ENCODE results near the genes TCN1, MS4A7, MS4A14, MS4A12, MS4A13, MS4A8 and PTGDR2.

DNA sequence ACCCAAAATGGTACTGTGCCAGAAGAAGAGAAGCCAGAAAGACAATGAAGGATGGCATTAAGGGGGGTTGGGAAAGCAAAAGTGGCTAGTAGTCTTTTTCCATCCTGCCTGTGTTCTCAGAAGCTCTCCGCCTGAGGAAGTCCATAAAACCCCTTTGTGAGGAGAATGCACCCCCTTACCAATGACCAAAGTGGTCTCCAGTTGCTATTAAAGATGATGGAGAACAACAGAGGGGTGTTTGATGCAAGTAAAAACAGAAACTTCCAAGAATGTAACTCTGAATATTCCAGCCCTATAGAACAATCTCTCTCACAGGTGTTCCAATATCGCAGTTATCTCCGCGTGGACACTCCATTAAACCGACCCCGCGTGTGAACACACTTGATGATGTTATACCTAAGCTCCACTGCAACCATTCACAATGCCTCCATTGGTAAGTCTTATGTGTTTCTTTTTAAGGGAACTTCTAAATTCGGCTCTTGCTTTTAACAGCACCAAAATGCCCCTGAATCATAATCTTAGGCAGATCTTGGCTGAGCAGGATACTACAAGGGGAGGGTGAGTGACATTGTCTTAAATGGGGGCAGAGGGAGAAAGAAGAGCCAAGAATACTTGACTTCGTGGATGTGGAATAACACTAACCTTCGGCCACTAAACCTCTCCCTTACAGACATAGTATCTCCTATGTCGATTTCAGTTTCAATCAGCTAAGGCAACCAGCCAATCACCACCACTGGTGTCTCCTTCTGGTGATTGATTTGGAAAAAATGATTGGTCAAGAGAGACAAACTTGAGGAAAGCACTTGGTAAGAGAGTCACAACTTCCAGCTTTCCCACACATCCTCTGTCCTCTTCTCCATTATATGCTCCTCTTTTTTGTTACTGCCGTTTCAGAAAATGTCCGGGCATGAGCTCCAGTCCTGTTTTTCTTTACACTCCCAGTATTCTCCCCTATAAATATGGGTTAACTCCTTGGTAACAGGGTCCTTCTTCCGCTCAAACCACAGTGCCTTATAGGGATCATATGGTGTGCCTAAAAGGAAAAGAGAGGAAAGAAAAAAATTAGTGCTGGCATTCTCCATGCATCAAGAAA lies 39.5 kb downstream of the OSBP start:
- RAMPAGE, long total RNA = no peak
- RRBS, 2 experiments = no CpG with 5 or more reads among the region's 14 CpGs
CAGE:
- cytosol, long polyA minus RNA = no peak
- cytosol, long polyA plus RNA = no peak
- long polyA plus RNA = no peak
- nucleolus, long total RNA = no peak
- nucleus, long polyA plus RNA = no peak
- nucleus, long total RNA = no peak

DNA sequence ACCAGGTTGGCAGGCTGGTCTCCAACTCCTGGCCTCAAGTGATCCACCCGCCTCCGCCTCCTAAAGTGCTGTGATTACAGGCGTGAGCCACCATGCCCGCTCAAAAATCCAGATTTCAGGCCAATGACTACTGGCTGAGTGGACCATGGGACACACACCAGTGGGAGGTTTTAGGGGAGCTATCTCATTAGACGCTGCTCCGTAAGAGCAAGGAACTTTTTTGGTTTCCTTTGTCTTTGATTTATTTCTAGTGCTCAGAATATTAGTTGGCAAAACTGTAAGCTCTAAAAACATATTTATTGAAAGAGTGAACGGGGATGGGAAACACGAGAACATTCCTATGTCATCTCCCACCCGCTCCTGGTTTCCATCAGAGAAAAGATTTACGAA lies 1.1 kb downstream of the MRPL16 start:
- RAMPAGE, long total RNA = no peak
- RRBS, 2 experiments = no CpG with 5 or more reads among the region's 10 CpGs
CAGE:
- cytosol, long polyA minus RNA = no peak
- cytosol, long polyA plus RNA = no peak
- long polyA plus RNA = no peak
- nucleolus, long total RNA = no peak
- nucleus, long polyA plus RNA = no peak
- nucleus, long total RNA = no peak

- RAMPAGE, long total RNA = no peak
- RRBS, 2 experiments = no CpG with 5 or more reads among the region's 4 CpGs
CAGE:
- cytosol, long polyA minus RNA = no peak
- cytosol, long polyA plus RNA = no peak
- long polyA plus RNA = no peak
- nucleolus, long total RNA = no peak
- nucleus, long polyA plus RNA = no peak
- nucleus, long total RNA = no peak
These were observed at the start of gene TCN1 for GRCh38 chr11:59866343-59866805. TSS of gene TCN1 (minus strand) at chr11:59866487.

GRCh38 chr11:60366951-60367477 lies 11.3 kb upstream of the MS4A7 start:
- RAMPAGE, long total RNA = no peak
- RRBS, 2 experiments = no CpG with 5 or more reads among the region's 2 CpGs
CAGE:
- cytosol, long polyA minus RNA = no peak
- cytosol, long polyA plus RNA = no peak
- long polyA plus RNA = no peak
- nucleolus, long total RNA = no peak
- nucleus, long polyA plus RNA = no peak
- nucleus, long total RNA = no peak

DNA sequence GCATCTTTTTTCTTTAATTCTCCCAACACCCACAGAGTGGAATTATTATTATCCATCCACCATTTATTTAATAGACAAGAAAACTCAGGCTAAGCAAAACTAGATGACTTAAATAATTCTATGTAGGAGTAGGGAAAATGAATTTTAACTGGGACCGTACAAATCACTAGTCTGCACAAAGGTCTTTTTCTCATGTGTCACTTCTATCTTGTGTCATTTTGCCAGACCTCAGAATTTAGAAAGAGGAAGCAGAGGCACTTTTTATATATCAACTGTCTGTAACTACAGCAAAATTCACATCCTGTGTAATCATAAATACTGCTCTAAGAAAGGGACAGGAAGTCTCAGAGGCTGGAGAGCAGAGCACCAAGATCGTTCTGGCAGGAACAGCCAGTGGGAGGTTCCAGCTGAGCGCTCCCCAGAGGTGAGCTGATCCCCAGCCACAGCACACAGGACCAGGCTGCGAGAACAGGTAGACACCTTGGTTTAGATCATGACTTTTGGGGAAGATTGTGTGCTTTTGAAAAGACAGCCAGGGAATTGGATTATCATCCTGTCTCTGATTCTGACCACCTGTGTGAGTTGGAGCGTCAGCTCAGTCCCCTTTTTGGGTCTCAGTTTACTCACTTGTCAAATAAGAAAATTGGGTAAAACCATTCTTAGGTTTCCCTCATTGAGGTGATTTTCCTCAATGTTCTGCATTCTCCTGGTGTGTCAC lies at the start of gene MS4A7:
Gene MS4A7, plus strand, starts transcription at position 340 of the 718 bp plus-strand sequence.
- RAMPAGE, long total RNA = start-site peak on the plus strand centred at position 334 of the sequence, 52 bp wide, 19 and 24 reads in 2 replicates
- RRBS, 2 experiments = no CpG with 5 or more reads among the region's 5 CpGs
CAGE:
- cytosol, long polyA minus RNA = start-site peak on the plus strand centred at position 348 of the sequence, 25 bp wide, 64 reads; start-site peak on the plus strand centred at position 452 of the sequence, 8 bp wide, 29 reads
- cytosol, long polyA plus RNA = no peak
- long polyA plus RNA = no peak
- nucleolus, long total RNA = no peak
- nucleus, long polyA plus RNA = no peak
- nucleus, long total RNA = no peak

GRCh38 chr11:60396197-60396743 lies at the start of gene MS4A14:
TSS of gene MS4A14 (plus strand) at chr11:60396459.
- RAMPAGE, long total RNA = no peak
- RRBS, 2 experiments = no CpG with 5 or more reads among the region's 4 CpGs
CAGE:
- cytosol, long polyA minus RNA = no peak
- cytosol, long polyA plus RNA = no peak
- long polyA plus RNA = no peak
- nucleolus, long total RNA = no peak
- nucleus, long polyA plus RNA = no peak
- nucleus, long total RNA = no peak

DNA sequence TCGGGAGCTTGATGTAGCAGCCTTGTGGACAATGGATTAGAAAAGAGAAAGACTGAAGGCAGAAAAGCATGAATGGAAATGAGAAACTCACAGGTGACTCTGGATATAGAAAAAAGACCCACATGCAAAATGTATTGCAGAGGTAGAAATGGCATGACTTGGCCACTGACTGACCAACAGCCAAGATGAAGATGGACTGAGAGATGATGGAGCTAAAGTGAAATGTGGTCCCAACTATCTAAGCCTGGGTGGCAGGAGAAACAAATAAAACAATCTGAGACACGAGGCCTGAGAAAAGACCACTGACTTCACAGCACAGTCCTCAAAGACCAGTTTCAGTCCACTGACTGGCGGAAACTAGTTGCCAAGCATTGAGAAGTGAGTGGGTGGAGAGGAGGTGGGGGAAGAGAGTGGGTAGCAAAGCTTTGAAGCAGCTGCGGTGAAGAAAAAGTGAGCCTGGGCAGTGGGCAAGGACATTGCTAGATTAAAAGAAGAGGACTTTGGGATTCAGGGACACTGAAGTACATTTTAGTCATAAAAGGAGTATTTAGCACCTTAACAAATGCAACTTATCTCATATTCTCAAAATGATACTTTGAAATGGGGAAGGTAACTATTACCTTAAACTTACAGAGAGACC lies 1.9 kb downstream of the MS4A1 start:
- RAMPAGE, long total RNA = no peak
- RRBS, 2 experiments = no CpG with 5 or more reads among the region's 4 CpGs
CAGE:
- cytosol, long polyA minus RNA = no peak
- cytosol, long polyA plus RNA = no peak
- long polyA plus RNA = start-site peak on the minus strand centred at position 290 of the sequence, 125 bp wide, 8 and 7 reads in 2 replicates
- nucleolus, long total RNA = no peak
- nucleus, long polyA plus RNA = no peak
- nucleus, long total RNA = start-site peak on the minus strand centred at position 303 of the sequence, 6 bp wide, 104 reads

- RAMPAGE, long total RNA = no peak
- RRBS, 2 experiments = no CpG with 5 or more reads among the region's 2 CpGs
CAGE:
- cytosol, long polyA minus RNA = no peak
- cytosol, long polyA plus RNA = no peak
- long polyA plus RNA = no peak
- nucleolus, long total RNA = no peak
- nucleus, long polyA plus RNA = no peak
- nucleus, long total RNA = no peak
These were observed at the start of gene MS4A12 for GRCh38 chr11:60492695-60492939. TSS of gene MS4A12 (plus strand) at chr11:60492778.

GRCh38 chr11:60515104-60515683 lies at the start of gene MS4A13:
TSS of gene MS4A13 (plus strand) at chr11:60515392.
- RAMPAGE, long total RNA = no peak
- RRBS, 2 experiments = 90 to 91% methylated on average over 12 of the region's 29 CpGs
CAGE:
- cytosol, long polyA minus RNA = no peak
- cytosol, long polyA plus RNA = no peak
- long polyA plus RNA = no peak
- nucleolus, long total RNA = no peak
- nucleus, long polyA plus RNA = no peak
- nucleus, long total RNA = no peak

- RAMPAGE, long total RNA = no peak
- RRBS, 2 experiments = no CpG with 5 or more reads among the region's 9 CpGs
CAGE:
- cytosol, long polyA minus RNA = no peak
- cytosol, long polyA plus RNA = no peak
- long polyA plus RNA = no peak
- nucleolus, long total RNA = no peak
- nucleus, long polyA plus RNA = no peak
- nucleus, long total RNA = no peak
These were observed at the start of gene MS4A8 for GRCh38 chr11:60699009-60700118. TSS of gene MS4A8 (plus strand) at chr11:60699612.

DNA sequence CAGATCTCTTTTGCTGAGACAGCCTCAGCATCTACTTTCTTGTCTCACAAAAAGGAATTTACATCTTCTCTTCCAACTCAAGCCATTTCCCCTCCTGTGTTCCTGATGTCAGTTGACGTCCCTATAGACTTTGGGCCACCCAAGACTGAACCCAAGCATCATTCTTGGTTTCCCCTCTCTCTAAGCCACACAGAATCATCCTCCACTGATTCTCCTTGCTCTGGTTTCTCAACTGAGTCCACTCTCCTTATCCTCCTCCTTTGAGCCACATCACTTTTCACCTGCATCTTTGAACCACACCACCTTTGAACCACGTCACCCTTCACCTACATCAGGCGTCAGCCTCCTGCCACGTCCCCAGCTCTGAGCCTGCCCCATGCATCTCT lies 4.0 kb upstream of the MS4A10 start:
- RAMPAGE, long total RNA = no peak
- RRBS, 2 experiments = no CpG with 5 or more reads among the region's 4 CpGs
CAGE:
- cytosol, long polyA minus RNA = no peak
- cytosol, long polyA plus RNA = no peak
- long polyA plus RNA = no peak
- nucleolus, long total RNA = no peak
- nucleus, long polyA plus RNA = no peak
- nucleus, long total RNA = no peak

GRCh38 chr11:60843077-60843727 lies 1.3 kb downstream of the CCDC86 start:
- RAMPAGE, long total RNA = no peak
- RRBS, 2 experiments = no CpG with 5 or more reads among the region's 9 CpGs
CAGE:
- cytosol, long polyA minus RNA = no peak
- cytosol, long polyA plus RNA = no peak
- long polyA plus RNA = no peak
- nucleolus, long total RNA = no peak
- nucleus, long polyA plus RNA = no peak
- nucleus, long total RNA = no peak

- RAMPAGE, long total RNA = no peak
- RRBS, 2 experiments = 96 to 98% methylated on average over 19 to 25 of the region's 68 CpGs
CAGE:
- cytosol, long polyA minus RNA = no peak
- cytosol, long polyA plus RNA = no peak
- long polyA plus RNA = no peak
- nucleolus, long total RNA = no peak
- nucleus, long polyA plus RNA = no peak
- nucleus, long total RNA = no peak
These were observed 3.1 kb downstream of the PTGDR2 start for GRCh38 chr11:60852567-60853084.

DNA sequence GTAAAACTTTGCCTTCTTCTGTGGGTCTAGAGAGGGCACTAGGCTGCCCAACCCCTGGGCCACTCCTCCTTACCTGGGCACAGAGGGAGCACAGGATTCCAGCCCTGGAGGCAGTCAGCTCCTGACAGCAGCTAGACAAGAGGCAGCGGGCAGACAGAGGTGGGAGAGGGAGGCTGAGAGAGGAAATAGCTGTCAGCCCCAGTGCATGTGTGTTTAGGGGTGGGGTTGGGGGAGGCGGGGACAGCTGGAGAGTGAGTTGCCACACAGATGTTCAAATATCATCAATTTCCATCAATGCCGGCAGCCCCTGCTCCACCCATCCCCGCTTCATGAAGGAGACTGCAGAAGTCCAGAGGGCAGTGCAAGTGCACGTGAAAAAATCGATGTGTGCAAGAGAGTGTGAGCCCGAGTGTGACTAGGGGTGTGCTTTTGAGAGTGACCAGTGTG lies at the start of gene PTGDR2:
Gene PTGDR2, minus strand, starts transcription at position 155 of the 447 bp plus-strand sequence.
- RAMPAGE, long total RNA = no peak
- RRBS, 2 experiments = no CpG with 5 or more reads among the region's 7 CpGs
CAGE:
- cytosol, long polyA minus RNA = no peak
- cytosol, long polyA plus RNA = no peak
- long polyA plus RNA = no peak
- nucleolus, long total RNA = no peak
- nucleus, long polyA plus RNA = no peak
- nucleus, long total RNA = no peak

DNA sequence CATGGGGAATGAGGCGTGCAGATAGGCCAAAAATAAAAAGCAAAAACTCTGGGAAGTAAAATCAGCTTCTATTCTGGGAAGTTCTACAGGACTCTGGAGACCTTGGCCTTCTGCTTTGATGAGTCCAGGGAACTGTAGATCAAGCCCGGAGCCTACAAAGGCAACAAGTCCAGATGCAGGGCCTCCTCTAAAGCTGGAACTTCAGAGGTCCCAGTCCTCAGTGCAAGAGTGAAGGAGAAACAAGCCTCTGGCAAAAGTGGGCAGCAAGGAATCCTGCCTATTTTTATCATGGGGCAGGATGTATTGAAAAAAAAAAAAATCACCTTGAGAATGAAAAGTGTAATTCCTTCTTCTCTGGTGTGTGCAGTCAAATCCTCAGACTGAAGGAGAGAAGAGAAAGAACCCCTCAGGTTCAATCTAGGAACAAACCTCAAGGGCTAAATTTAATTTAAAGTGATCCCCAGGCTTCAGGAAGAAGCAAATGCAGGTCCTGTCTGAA lies 11.5 kb downstream of the ZP1 start:
- RAMPAGE, long total RNA = no peak
- RRBS, 2 experiments = no CpG with 5 or more reads among the region's 2 CpGs
CAGE:
- cytosol, long polyA minus RNA = no peak
- cytosol, long polyA plus RNA = no peak
- long polyA plus RNA = no peak
- nucleolus, long total RNA = no peak
- nucleus, long polyA plus RNA = no peak
- nucleus, long total RNA = no peak

GRCh38 chr11:60910279-60910676 lies 3.7 kb upstream of the TMEM109 start:
- RAMPAGE, long total RNA = no peak
- RRBS, 2 experiments = no CpG with 5 or more reads among the region's 3 CpGs
CAGE:
- cytosol, long polyA minus RNA = no peak
- cytosol, long polyA plus RNA = no peak
- long polyA plus RNA = no peak
- nucleolus, long total RNA = no peak
- nucleus, long polyA plus RNA = no peak
- nucleus, long total RNA = no peak

DNA sequence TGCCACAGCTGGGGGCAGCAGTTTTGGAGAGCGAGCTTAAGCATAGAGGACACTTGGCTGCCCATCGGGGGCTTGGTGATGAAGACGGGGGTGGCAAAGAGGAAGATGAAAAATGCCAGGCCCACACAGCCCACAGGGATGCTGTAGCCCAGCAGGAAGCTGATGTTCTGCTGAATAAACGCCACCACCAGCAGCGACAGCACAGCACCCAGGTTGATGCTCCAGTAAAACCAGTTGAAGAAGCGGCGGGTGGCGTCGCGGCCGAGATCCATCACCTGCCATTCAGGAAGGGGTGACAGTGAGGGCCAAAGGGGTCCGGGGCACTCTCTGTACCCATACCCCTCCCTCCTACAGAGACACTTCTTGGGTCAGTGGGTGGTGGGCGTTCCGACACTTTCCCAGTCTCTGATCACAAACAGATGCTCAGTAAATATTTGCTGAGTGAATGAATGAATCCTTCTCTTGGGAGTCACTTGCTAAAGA lies 5.4 kb downstream of the SLC15A3 start:
- RAMPAGE, long total RNA = no peak
- RRBS, 2 experiments = no CpG with 5 or more reads among the region's 14 CpGs
CAGE:
- cytosol, long polyA minus RNA = no peak
- cytosol, long polyA plus RNA = no peak
- long polyA plus RNA = no peak
- nucleolus, long total RNA = no peak
- nucleus, long polyA plus RNA = no peak
- nucleus, long total RNA = no peak

DNA sequence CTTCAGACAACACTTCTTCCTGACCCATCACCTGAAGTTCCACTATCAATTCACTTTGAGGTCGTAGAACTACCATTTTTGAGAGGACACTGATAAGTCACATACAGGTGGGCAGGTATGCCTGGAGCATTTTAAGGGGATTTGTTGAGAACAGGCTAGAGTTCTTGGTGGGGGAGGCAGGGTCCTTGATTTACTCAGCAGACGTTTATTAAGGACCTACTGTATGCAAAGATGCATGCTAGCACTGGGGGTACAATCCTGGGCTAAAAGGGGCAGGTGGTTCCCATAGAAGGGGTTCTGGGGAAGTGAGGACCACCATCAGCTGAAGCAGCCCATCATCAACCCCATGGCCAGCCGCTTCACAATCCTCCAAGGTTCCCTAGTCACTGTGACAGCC lies 35.3 kb downstream of the CD6 start:
- RAMPAGE, long total RNA = no peak
- RRBS, 2 experiments = no CpG with 5 or more reads among the region's 3 CpGs
CAGE:
- cytosol, long polyA minus RNA = no peak
- cytosol, long polyA plus RNA = no peak
- long polyA plus RNA = no peak
- nucleolus, long total RNA = no peak
- nucleus, long polyA plus RNA = no peak
- nucleus, long total RNA = no peak

- RAMPAGE, long total RNA = no peak
- RRBS, 2 experiments = no CpG with 5 or more reads among the region's 14 CpGs
CAGE:
- cytosol, long polyA minus RNA = no peak
- cytosol, long polyA plus RNA = no peak
- long polyA plus RNA = no peak
- nucleolus, long total RNA = start-site peak on the plus strand at chr11:61042318-61042322, 5 reads
- nucleus, long polyA plus RNA = no peak
- nucleus, long total RNA = no peak
These were observed 60.2 kb upstream of the CD5 start for GRCh38 chr11:61041926-61042600.

GRCh38 chr11:61061673-61061952 lies 40.7 kb upstream of the CD5 start:
- RAMPAGE, long total RNA = no peak
- RRBS, 2 experiments = no CpG with 5 or more reads among the region's 1 CpG
CAGE:
- cytosol, long polyA minus RNA = no peak
- cytosol, long polyA plus RNA = no peak
- long polyA plus RNA = no peak
- nucleolus, long total RNA = no peak
- nucleus, long polyA plus RNA = no peak
- nucleus, long total RNA = no peak